Bronchus fibroblast of lung (primary cell): ENCODE measurements around a stretch of chr17.

- RAMPAGE, long total RNA = no peak
These were observed 7.5 kb downstream of the SCGB1C2 start for GRCh38 chr17:144706-145528.

GRCh38 chr17:243943-244792, 62.7 kb upstream of the DOC2B start:
- RAMPAGE, long total RNA = no peak

DNA sequence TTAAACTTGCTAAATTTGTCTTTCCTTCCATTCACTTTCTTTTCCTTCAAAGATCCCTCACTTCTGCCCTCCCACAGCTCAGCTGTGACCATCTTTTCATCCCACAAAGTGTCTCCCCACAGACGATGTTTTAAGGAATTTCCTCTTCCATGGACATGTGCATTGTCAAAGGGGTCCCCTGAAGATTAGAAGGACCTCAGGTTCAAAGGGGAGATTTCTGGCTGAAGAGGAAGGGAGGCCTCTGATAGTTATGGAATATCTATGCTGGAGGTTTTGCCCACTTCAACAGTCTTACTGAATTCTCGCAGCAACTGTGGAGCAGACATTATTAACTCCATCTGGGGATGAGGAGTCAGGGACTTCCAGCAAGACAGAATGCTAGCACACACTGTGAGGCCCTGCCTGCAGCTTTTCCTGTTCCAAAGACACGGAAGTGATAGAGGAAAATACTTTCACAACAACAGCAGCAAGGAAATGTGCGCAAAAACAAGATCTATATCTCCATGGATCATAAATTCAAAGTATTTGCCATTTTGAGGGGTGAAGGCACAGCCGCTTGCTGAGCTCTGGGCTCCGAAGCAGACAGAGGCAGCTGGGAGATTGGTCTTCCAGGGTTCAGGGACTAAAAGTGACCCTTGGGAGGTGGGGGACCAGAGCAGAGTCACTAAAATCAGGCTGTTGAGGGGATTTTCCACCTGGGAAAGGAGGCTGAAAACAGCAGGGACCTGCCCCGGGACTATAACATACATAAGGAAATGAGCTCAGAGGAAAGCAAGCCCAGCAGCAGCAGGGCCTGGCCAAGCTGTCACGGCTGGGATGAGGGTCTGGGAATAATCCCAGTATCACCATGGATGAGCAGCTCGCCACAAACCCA, 72.8 kb downstream of the RPH3AL start:
- RAMPAGE, long total RNA = no peak

DNA sequence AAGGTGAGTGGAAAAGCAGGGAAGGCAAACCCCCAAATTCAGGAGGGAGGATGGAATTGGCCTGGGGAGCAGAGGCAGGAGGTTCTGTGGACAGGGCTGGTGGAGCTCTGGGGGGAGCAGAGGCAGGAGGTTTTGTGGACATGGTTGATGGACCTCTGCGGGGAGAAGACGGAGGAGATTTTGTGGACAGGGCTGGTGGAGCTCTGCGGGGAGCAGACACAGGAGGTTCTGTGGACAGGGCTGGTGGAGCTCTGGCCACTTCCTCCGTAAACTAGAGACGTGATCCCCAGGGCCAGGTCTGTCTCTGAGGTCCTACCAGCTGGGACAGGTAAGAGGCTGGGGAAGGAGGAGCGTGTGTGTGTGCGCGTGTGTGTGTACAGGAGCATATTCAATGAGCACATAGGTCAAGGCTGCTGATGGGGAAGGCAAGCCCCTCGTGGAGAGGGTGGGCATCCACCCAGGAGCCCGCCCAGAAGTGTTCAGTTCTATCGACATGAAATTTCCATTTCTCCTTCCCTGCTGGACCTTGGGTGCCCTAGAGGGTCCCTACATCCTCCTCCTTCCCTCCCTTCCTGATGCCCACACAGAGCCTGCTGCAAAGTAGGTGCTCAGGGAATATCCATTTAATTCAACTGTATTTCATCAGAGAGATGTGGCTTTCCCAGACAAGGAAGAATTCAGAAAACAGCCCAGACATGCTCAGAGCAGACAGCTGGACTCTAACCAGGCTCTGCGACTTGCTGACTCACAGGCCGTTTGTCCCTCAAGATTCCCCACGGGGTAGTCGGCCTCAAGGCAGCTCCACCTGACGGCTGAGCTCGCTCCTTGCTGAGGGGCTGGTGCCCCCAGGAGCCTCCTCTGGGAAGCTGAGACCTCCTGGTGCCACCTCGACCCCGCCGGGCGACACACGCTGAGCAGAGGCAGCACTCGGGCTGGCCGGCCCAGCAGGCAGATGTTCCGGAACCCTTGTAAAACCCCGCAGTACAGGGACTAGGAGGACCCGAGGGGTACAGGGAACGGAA, 20.4 kb downstream of the RPH3AL start:
- RAMPAGE, long total RNA = no peak

DNA sequence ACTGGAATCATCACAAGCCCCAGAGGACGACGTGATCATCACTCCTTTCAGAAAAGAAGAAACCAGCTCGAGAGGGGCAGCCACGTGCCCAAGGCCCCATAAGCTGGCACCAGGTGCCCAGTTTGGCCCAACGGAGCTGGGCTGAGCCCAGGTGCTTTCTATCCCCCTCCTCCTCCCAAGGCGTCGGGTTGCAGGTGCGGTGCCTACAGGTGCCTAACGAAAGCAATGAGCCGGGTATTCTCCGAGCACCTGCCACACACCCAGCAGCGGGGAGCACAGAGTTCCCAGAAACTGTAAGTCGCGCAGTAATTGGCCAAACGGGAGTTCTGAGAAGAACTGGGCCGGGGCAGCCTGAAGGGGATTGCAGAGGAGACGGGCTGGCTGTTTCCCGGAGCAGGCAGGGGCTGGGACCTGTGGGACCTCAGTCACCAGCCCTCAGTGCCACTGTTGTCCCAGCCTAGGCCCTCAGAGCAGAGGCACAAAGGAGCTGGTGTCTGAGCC, 13.0 kb downstream of the RPH3AL start:
- RAMPAGE, long total RNA = no peak

GRCh38 chr17:385258-385717, 24.8 kb upstream of the C17orf97 start:
- RAMPAGE, long total RNA = no peak

DNA sequence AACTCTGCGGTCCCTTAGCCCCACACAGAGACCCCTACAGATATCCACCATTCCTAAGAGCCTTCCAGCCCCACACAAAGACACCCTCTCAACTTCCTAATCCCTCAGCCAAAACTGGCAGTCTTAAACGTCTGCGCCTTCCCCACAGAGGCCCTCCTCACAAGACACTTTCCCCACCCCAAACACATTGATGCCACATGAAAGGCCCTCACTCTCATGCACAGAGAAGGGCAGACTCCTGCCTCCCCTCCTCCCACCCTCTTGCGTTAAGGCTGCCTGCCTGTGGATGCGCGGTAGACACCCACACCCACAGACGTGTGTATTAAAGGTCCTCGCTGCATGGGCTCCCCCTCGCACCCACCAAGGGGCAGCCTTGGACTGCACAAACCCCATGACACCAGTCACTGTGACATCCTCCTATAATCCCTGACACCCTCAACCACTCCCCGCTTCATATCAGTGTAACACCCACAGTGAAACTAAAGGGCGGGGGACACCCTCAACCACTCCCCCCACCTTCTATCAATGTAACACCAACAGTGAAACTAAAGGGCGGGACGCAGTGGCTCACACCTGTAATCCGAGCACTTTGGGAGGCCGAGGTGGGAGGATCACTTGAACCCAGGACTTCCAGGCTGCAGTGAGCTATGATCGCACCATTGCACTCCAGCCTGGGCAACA, 851 bp downstream of the C17orf97 start:
- RAMPAGE, long total RNA = no peak

- RAMPAGE, long total RNA = no peak
These were observed 9.1 kb downstream of the C17orf97 start for GRCh38 chr17:419135-419763.

- RAMPAGE, long total RNA = no peak
These were observed 79.9 kb downstream of the C17orf97 start for GRCh38 chr17:489722-490660.

DNA sequence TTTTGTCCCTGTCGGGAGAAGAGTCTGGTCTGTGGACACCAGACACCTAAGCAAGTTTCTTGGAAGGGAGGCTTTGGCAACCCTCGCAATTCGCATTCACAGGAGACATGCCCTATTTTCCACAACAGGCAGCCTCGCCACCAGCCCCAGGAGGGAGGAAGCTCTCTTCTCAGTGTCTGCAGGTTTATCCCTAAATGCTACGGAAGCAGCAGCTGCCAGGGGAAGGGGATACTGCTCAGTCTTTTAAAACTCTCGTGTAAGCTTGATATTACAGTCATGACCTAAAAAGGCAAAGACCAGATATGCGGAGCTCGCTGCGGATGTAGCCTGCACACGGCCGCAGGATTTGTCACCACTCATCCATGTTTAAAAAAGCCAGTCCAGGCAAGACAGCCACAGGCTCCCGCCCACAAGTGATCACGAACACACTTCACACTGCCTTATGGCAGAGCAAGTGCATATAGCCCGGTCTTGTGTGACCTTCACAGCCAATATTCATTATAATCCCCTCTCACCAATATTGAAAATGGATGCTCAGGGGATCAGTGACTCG, 101.8 kb downstream of the C17orf97 start:
- RAMPAGE, long total RNA = no peak

DNA sequence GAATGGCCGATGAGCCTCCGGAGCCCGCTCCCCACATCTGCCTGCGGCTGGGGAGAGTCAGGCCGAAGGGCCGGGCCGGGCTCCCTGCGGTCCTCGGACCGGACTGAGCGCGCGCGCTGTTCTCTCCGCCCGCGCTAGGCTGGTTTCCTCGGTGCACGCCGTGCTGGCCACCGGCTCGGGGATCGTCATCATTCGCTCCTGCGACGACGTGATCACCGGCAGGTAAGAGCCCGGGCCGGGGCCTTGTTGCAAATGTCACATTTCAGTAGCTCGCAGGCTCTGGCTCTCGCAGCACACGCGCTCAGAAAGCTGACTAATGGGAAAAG, 527 bp downstream of the TLCD3A start:
- RAMPAGE, long total RNA = no peak

GRCh38 chr17:733286-733661, 878 bp downstream of the TLCD3A start:
- RAMPAGE, long total RNA = no peak

- RAMPAGE, long total RNA = no peak
These were observed 12.2 kb downstream of the GLOD4 start for GRCh38 chr17:769717-770421.

DNA sequence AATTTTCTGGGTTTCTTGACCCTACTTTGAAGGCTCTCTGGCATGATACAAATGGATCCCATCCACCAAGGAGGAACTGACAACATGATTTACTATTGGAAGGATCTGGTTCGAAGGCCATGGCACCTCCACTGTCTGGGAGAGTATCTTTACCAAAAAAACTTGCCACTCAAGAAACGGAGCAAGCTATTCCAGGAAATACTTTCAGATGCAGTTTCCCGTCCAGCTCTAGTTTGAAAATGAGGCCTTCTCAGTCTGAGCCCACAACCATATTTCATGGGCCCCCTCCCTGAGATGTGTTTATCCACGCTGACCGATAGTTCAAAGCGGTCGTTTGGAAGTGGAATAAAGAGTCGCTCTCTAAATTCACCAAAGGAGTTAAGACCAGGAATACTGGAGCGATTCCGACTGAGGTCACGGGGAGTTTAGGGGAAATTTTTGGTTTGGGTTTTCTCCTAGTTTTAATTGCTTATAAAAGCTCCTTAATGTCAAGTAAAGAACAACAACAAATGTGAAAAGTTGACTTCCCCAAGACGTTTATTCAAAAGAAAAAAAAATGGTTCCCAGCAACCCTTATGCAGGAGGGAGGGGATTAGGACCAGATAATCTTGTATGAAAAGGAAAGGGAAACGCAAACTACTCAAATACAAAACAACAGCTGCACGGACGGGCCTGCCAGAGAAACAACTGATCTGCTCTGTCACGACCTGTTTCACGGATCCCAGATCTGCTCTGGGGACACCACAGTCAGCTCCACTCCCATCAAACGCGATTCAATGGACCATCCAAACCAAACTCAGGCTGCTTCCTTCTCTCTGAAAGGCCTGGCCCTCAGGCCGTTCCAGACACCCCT, 77.0 kb downstream of the MRM3 start:
- RAMPAGE, long total RNA = no peak

DNA sequence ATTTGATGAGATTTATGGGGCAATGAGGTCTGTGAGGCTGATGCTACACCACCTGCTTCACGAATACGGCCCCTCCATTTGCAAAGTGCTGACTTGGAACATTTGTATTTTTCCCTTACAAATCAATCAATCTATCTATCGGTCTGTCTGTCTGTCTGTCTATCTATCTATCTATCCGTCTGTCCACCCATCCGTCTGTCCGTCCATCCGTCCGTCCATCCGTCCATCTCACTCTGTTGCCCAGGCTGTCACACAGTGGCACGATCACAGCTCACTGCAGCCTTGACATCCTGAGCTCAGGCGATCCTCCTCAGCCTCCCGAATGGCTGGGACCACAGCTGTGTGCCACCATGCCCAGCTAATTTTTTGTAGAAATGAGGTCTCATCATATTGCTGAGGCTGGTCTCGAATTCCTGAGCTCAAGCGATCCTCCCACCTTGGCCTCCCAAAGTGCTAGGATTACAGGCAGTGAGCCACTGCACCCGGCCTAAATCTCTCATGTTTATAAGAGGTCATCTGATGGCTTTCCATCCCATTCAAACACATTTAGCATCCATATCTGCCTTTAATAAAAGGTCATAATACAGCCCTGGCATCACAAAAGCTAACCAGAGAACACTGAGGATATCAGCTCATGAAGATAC, 88.6 kb downstream of the NXN start:
- RAMPAGE, long total RNA = no peak

GRCh38 chr17:924826-925497, 54.6 kb downstream of the NXN start:
- RAMPAGE, long total RNA = no peak

DNA sequence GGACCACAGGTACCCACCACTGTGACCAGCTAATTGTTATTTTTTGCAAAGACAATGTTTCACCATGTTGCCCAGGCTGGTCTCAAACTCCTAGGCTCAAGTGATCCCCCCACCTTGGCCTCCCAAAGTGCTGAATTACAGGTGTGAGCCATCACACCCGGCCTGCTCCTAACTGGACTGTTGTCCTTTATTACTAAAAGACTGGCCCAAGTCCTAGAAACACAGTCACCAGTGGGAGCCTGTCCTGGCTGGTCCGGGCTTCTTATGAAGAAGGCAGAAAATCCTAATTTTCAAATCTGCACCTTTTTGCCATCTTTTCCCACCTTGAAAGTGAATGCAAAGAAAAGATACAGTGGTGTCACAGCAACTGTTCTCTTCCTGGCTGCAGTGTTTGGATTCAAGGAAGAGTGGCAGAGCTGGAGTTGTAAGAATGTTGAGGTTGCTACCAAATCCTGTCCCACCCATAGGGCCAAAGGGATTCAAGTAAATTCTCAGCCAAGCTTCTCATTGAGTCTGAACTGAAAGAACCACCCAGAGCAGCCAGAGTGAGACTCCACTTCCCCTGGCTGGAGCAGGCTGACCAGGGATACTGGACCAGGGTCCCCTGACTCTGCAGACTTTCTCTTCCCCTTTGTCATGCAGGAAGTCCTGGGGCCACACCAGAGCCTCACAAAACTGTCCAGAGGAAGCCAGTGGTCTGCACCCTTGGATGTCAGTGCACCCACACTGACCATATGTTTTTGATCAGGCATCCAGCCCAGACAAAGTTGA, 4.4 kb downstream of the NXN start:
- RAMPAGE, long total RNA = no peak

- RAMPAGE, long total RNA = no peak
These were observed 22.4 kb downstream of the TIMM22 start for GRCh38 chr17:1019095-1019989.

DNA sequence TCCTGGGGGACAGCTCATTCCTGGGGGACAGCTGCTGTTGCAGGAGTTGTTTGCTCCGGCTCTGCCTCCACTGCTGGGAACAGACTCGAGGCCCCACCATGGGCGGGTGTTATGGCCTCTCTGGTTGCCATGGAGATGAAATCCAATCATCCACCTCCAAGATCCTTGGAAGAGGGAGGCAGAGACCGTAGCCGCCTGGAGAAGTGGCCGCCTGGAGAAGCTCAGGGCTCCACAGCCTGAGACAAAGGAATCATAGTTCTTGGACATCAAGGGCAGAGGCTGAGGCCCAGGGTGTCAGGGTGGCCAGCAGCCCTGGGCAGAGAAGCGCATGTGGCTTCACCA, 36.3 kb downstream of the ABR start:
- RAMPAGE, long total RNA = no peak

- RAMPAGE, long total RNA = no peak
These were observed 30.0 kb downstream of the ABR start for GRCh38 chr17:1149632-1150359.